ENCODE results near the gene ADCY5.

DNA sequence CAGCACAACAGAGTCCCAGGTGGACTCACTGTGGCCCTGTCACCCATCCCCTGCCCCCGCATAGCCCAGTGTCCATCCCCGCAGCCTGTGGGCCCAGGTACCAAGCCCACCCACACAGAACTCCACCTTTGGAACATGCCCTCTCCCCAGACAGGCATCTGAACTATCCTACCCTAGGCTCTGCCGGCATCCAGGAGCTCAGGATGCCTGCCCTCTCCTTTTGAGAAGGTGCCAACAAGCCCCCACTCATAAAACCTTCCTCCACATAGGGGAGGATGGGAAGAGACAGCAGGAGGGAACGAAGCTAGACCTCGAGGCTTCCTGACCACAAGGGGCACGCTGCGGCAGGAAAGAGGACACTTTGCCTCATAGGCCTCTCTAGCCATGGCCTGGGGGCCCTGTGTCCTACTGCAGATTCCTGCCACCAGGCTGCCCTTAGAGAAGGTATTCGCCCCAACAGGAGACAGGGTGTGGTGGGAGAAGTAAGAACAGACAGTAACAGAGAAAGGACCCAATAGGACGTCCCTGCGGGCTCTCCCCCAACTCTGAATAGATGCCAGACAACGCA lies 37.0 kb downstream of the ADCY5 start:
- PRO-cap, result no peak
- RAMPAGE, long total RNA, result no peak

- PRO-cap, result no peak
- RAMPAGE, long total RNA, result no peak
These were observed at the start of gene ADCY5 for GRCh38 chr3:123448447-123449210. ADCY5 (minus strand) TSS chr3:123449090.

GRCh38 chr3:123450745-123451445 lies 2.0 kb upstream of the ADCY5 start:
- PRO-cap, result no peak
- RAMPAGE, long total RNA, result no peak

DNA sequence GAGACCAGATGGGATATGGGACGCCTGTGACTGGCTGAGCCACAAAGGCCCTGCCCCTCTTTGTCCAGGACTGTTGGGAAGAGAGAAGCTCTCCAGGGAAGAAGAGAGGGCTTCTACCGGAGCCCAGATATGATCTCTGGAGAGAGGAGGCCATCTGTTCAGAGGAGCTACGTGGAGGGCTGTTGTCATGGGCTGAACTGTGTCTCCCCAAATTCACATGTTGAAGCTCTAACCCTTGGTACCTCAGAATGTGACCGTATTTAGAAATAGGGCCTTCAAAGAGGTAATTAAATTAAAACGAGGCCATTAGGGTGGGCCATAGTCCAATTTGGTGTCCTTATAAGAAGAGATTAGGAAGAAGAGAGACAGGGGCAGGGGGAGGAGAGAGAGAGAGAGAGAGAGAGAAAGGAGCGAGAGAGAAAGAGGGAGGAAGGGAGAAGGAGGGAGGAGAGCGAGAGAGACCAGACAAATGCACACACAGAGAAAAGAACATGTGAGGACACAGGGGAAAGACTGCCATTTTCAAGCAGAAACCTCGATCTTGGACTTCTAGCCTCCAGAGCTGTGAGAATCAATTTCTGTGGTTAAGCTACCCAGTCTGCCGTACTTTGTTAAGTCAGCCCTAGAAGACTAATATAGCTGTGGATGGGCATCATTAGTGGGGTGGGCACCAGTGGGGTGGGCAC lies 87.1 kb upstream of the HACD2 start:
- PRO-cap, result no peak
- RAMPAGE, long total RNA, result no peak

- PRO-cap, result no peak
- RAMPAGE, long total RNA, result no peak
These were observed 92.2 kb upstream of the HACD2 start for GRCh38 chr3:123676898-123677610.

DNA sequence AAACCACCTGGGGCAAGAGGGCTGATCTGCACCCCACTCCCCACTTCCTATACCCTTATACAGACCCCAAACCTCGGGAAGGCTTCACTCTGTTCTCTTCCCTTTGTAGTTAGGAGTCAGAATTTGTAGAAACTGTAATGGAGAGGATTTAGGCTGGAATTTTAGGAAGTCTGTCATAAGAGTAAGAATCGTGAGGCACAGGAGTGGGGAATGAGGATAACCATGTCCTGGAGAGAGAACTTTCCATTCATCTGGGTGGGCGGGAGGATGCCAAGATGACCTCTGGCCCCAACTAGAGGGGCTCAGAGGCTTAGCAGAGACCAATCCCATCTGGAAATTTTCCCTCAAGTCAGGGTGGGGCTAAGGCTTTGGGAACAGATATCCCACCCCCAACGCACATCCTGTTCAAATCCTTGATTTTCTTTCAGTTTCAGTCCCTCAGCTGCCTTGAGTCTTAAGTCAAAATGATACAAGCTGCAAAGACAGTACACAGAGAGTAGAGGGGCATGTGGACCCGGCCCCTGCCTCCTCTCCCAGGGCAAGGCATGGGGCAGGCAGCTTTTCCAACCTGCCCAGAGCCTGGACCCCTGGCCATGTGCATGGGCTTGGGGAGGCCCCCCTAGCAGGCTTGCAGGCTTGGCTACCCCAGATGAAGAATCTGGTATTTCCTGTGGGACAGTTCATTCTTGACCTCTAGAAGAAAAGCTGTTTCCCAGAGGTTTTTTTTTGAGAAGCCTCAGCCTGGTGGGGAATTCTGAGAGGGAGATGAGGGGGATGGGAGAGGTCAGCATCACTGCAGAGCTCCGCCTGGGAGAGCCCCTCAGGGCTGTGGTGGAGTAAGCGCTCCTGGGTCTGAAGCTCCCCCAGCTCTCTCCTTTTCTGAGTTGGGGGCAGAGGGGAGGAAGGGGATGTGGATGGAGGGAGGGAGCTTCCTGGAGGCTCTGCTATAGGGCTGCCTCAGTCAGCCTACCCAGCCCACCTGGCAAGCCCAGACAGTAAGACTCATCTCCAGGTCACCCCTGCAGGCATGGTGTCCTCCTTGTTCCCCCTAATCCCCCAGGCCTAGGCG lies 109.7 kb upstream of the HACD2 start:
- PRO-cap, result no peak
- RAMPAGE, long total RNA, result no peak

DNA sequence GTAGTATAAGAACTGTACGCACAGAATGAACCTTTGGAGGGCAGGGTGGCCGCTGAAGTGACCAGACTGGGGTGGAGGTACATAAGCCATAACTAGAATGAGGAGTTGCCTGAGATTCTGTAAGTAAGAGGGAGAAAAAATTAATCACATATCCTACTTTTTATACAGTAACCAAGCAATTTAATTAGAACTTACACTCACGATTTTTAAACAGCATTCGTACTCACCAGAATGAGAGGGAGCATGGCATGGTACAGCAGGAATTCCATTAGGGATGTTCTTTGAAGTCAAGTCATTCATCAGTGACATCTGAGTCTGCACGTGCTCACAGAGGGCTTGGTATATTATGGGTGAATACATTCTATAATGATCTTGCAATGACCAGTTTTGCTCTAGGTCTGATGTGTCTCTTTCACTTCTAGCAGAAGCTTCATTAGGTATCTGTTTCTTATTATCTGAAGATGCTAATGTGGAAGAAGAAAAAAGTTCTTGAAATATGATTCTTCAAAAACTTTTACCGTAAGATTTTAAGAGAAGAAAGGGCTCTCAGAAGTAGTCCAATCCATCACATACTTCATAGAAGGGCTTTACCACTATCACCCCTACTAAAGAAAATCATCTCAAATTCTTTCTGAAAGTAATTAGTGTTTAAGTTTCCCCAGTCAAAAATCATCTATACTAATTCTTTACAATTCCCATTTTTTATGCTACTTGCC lies 12.2 kb downstream of the CCDC14 start:
- PRO-cap, result no peak
- RAMPAGE, long total RNA, result no peak

GRCh38 chr3:124034741-124034864 lies 1.4 kb downstream of the KALRN start:
- PRO-cap, result no peak
- RAMPAGE, long total RNA, result no peak

GRCh38 chr3:124034865-124035384 lies 1.8 kb downstream of the KALRN start:
- PRO-cap, result no peak
- RAMPAGE, long total RNA, result no peak

DNA sequence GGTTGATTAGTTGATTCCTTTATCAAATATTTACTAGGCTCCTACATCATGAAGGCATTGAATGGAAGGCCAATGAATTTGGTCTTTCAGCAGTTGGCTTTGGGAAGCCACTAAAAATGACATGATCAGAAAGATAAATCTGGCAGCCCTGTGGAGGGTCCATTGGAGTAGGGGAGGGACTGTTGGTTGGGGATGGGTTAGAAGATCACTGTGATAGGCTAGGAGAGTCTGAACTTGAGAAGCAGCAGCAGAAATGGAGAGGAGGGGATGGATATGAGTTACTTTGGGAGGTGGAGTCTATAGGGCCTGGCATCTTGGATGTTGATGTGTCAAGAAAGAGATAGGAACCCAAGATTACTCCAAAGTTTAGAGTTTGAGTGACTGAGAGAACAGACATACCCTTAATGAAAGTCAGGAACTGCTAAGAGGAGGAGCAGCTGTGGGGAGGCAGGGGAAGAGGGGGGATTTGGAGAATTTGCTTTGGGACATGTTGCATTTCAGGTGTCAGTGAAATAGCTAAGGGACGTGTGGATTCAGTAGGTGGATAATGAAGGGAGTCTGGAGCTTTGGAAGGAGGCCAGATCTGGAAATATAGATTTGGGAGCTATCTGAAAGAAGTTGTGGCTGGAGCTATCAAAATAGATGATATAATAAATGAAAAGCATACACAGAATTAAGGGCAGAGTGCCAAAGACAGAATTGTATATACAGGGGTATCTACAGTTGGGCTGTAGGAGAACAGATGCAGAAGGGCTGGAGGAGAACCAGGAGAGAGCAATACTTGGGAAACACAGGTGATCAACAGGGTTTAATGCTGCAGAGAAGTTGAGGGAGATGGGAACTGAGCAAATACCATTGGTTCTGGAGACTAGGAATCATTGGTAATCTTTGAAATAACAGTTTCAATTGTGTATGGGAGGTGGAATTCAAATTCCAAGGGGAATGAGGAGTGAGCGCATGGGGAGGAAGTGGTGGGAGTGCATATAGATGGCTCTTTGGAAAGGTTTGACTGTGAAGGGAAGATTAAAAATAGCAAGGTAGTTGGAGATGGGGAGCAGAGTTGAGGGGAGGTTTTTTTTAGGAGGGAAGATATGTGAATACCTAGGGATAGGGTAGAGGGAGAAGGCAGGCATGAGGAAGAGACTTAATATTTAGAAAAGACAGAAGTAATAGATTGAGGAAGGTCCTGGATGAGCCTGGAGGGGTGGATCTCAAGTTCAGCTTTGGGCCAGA lies 9.5 kb downstream of the KALRN start:
- PRO-cap, result no peak
- RAMPAGE, long total RNA, result no peak

- PRO-cap, result no peak
- RAMPAGE, long total RNA, result no peak
These were observed 178.0 kb upstream of the UMPS start for GRCh38 chr3:124552228-124552720.

DNA sequence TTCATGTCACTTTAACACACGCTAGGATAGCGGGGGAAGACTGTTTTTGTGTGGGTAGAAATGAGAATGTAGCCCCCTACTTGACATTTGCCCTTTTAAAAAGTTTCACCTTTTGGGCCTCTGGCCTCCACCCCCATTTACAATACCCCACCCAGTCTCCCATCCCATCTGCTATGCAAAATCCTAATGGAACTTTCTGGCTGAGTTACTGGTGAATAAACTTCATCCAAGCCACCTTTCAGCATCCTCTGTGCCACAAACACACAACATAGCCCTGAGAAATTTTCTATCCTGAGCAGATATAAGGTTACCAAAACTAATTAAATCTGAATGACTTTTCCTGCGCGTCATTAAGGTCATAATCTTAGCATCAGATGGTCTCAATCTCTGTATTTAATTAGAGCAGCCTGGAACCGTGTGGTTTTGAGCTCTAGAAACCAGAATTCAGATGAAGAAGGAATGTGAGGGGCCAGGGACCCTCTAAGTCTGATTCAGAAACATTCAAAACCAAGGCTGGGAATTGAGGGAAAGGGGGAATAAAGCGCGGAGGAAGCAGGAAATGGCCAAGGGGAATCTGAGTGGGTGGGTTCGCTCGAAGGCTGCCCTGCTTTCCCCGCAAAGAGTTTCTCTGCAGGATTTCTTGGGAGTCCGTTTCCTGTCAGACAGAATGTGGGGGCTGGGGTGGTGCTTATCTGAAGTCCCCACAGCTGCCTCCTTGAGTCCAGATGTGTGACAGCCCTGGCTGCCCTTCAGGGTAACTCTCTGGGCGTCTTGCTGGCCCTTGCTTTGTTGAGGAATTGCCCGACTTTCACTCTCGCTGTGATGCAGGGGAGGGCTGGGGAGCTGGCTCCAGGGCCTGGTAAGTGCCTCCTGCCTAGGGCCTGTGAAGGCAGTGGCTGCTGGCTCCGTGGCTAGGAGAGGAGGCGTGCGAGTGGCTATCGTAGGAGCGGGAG lies 144.3 kb upstream of the UMPS start:
- PRO-cap, result no peak
- RAMPAGE, long total RNA, result no peak

DNA sequence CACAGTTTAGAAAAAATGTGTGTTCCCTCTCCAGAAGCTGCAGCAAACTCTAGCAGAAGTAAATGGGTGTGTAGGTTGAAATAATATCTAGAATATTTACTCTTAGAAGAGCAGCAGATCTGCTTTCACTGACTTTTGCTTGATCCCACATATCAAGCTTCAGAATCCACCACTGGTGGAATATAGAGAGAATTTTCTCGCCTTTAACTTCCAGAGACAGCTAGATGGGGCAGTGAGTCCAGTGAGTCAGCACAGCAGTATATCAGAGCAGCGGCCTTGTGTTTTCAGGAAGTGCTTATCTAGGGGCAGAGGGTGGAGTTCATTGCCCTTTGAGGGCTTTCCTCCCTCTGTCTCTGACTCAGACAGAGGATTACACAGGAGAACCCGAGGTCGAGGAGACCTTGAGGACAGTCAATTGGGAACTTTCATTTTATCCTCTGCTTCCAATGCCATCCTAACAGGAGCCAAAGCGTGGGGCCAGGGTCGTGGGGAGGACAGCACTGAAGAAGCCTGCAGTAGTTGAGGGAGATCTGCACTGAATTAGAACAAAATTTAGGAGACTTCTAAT lies 109.7 kb upstream of the UMPS start:
- PRO-cap, result no peak
- RAMPAGE, long total RNA, result no peak

DNA sequence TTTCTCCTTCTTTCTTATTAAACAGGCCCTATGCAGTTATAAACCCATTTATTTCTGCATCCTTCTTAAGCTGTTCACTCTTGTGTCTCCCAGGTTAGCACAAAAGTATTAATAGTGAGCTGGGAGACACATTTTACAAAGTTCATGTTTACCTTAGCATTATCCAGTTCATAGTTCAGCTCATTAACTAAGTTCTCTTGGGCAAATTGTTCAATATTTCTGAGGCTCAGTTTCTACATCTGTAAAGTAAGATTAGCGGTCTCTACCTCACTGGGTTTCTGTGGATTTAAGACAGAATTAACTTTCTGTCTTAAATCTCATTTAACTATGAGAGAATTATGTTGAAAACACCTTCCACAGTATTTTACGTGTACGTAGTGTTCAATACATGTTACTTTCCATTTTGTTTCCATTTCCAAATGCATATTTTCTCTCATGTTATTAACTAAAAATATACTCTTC lies 31.1 kb upstream of the UMPS start:
- PRO-cap, result no peak
- RAMPAGE, long total RNA, result no peak

DNA sequence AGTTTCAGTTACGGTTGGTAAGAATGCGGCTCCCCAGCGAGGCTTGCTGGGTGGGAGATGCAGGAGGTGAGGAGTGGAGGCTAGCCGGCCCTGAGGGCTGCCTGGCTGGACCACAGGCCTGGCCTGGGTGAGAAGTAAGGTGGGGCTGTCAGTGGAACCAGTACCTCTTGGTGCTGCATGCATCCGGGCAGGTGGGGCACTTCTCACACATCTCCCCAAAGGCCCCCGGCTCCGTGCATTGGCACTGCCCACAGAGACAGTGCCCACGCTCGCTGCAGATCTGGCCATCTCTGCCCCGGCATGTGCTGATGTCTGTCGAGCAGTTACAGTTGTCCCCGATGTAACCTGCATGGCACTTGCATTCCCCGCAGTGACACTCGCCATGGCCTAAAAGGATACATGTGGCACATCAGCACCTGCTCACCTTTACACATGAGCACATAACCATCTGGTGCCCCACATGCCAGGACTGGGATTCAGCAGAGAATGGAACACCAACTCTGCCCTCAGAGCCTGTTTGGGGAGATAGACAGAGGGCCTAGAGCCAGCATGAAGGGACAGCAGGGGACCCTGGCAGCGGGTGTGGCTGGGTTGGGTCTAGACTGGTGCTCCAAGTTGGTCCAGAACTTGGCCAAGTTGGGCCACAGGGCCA lies 43.4 kb downstream of the UMPS start:
- PRO-cap, result no peak
- RAMPAGE, long total RNA, result no peak

DNA sequence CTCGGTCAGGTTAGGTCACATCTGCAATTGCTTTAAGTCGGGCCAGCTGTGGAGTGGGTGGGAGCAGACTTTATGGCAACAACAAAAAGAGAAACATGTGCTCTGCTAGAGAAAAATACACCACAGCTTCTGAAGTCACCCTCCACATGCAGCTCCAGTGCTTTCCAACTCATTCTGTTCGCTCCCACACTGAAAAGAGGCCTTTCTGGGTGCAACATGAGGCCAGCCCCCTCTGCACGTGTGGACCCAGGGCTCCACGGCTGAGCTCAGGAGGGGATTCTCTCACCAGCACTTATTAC lies 74.9 kb downstream of the ITGB5 start:
- PRO-cap, result no peak
- RAMPAGE, long total RNA, result no peak

DNA sequence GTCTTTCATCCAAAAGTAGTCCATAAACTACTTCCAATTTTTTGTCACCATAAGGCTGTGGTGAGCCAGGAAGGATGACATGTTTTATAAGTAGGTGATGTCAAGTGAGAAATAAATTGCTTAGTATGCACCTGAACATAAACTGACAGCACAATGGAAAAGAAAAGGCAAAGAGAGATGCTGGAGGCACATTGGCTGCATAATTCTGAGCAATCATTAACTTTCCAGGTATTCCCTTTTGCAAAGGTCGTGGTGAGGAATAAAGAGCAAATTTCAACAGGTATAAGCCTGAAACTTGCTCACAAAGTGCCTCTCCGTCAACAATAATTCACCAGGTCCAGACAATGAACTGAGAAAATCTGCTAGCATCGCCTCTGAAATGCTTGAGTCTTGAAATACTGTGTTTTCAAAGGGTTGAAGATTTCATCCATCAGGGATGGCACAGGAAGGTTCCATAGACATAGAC lies 48.2 kb downstream of the ITGB5 start:
- PRO-cap, result no peak
- RAMPAGE, long total RNA, result no peak

DNA sequence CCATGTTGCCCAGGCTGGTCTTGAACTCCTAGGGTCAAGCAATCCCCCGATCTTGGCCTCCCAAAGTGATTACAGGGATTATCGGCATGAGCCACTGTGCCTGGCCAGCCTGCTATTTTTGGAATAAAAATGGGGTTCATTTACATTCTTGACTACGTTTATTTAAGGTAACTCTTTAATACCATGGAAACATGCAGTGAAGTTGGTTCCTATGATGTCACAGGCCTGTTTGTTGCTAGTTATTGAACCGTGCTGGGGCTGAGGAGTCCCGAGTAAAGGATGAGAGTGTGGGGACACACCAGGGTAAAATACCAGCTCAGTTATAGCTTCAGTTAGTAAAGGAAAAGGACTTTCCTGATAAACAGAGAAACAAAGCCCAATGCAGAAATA lies 37.4 kb upstream of the MUC13 start:
- PRO-cap, result no peak
- RAMPAGE, long total RNA, result no peak

DNA sequence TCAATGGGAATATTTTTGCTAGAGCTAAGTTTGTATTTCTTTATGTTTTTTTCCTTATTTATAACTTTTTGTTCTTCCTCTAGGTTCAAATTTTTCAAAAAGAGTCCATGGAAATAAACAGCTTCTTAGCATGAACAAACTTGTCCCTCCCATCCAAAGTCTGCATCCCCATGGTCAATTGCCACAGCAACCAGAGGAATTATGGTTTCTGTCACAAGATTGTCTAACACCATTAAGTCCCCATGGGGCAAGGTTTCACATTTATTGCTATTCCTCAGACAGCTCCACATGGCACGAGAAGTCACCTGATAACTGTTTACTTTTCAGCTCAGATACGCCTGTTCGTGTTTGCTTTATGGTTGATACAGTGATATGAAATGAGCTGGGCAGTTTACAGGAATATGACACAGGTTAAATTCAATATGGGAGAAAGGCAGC lies 37.9 kb upstream of the MUC13 start:
- PRO-cap, result no peak
- RAMPAGE, long total RNA, result no peak

GRCh38 chr3:125056521-125056928 lies 728 bp upstream of the HEG1 start:
- PRO-cap, result no peak
- RAMPAGE, long total RNA, result no peak

Measured in spinal cord (tissue), 3 donors.